Peritoneum (tissue), 1 donor: ENCODE results near the gene SLC44A3.

GRCh38 chr1:94093805-94094393 is 27.0 kb downstream of the ABCA4 start:
- PRO-cap = no peak

DNA sequence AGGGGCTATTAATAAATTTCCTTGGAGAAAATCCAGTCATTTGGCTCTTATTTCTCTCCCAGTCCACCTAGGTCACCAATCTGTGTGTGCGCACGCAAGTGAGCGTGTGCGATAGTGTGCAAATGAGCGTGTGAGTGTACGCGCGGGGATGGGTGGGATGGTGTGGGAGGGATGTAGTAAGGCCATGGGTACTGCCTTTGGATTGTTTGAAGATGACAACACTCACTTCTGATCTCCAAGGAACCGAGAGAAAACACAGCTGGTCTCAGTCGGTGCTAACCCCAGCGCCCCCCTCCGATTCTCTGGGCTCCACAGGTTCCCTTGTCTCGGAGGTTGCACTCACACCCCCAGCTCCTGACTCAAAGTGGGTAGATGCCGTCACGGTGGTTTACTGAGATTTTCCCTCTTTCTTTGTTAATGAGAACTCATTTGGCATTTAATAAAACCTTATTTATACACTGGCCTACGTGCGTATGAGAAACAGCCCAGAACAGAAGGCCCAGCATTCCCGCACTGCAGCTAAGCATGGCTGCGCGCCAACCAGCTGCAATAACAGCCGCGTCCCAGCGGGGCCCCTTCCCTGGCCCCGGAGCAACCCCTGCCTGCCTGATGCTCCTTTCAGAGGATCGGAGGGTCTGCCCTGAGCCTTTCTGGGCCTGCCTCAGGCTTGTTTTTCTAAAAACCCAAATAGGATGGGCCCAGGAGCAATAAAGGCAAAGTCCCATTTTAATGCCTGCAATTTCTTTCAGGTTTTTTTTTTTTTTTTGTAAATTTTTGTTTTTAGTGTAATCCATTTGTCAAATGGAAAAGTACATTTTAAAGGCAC is 25.7 kb downstream of the ABCA4 start:
- PRO-cap = no peak

GRCh38 chr1:94101163-94101902 is 19.6 kb downstream of the ABCA4 start:
- PRO-cap = no peak

DNA sequence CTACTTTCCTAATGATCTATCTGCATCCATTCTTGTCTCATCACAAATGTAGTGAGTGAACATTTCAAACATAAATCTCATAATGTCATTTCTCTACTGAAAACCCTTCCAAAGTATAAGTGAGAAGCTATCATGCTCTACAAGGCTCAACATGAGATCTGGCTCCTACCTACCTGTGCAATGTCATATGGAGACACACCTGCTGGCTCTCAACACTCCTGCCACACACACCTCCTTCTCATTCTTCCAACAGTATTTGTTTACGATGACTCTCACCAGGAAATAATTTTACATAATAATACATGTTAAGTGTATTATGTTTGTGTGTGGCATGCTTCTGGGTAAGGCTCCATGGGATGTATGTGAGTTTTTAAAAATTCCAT is 3.9 kb downstream of the ARHGAP29 start:
- PRO-cap = no peak

- PRO-cap = no peak
These were observed 417 bp upstream of the ARHGAP29 start for GRCh38 chr1:94237821-94238180.

- PRO-cap = no peak
These were observed 76.9 kb upstream of the ARHGAP29 start for GRCh38 chr1:94314278-94314766.

DNA sequence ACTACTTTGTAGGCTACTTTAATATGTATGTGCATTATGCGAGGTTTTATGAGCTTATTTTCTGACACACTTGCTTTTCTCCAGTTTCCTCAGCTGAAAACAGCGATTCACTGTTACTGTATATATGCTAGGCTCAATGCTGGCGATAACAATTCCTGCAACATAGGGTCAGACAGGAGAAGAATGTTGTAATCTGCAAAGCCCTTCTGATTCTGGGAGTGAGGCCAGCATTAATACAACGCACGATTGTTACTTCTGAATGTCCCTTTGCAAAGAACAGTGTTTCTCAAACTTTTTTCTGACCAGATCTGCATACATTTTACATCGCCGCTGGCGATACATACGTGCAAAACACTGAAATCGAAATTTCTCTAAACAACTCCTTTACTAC is 859 bp upstream of the ABCD3 start:
- PRO-cap = no peak

- PRO-cap = no peak
These were observed 57.5 kb upstream of the F3 start for GRCh38 chr1:94599092-94599482.

DNA sequence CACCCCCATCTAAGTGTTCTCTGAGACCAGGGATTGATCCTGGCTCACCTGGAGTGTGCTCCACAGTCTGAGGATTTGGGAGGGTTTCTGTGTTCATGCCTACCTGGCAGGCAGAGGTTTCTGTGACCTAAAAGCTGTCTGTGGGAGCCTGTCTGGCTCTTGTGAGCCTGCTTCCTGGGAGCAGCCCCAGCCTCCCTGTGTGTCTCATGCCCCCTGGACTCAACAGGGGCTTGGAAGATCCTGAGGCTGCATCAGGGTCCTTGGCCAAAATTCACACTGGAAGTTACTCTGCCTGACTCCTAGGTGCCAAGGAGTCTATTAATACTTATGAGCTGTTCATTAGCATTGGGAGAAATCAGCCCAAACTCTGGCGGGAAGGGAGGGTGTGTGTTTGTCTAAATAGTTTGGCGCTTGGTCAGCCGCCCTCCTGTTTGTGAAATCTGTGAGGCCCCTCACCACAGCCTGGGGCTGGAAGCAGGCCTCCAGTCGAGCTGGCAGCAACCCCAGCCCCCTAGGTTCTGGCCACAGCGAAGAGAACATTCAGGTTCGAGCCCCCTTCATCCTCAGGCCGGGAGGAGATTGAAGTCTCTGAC is 82.0 kb upstream of the F3 start:
- PRO-cap = no peak

DNA sequence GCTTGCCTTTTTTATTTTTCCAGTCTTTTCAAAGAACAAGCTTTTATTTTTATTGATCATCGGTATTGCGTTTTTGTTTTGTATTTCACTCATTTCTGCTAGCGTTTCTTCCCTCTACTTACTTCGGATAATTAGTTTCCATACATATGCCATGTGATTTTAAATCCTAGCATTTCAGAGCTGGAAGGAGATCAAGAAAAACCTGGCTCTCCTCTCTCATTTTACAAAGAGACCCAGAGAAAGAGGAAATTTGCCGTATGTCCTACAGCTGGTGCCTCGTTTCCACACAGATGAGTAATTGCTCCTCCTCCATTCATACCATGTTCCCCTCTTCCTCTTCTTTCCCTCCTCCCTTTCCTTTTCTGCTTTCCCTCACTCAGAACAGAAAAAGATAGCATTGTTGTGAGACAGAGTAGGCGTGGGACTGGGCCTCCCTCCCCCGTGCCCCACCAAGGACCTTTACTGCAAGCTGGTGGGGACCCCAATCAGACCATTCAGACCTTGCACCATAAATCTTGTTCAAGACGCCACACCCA is 13.8 kb upstream of the SLC44A3 start:
- PRO-cap = no peak

- PRO-cap = no peak
These were observed at the start of gene SLC44A3 for GRCh38 chr1:94819658-94820835. TSS of gene SLC44A3 (plus strand) at chr1:94820357.

GRCh38 chr1:94883608-94884048 is 43.3 kb downstream of the CNN3 start:
- PRO-cap = no peak

DNA sequence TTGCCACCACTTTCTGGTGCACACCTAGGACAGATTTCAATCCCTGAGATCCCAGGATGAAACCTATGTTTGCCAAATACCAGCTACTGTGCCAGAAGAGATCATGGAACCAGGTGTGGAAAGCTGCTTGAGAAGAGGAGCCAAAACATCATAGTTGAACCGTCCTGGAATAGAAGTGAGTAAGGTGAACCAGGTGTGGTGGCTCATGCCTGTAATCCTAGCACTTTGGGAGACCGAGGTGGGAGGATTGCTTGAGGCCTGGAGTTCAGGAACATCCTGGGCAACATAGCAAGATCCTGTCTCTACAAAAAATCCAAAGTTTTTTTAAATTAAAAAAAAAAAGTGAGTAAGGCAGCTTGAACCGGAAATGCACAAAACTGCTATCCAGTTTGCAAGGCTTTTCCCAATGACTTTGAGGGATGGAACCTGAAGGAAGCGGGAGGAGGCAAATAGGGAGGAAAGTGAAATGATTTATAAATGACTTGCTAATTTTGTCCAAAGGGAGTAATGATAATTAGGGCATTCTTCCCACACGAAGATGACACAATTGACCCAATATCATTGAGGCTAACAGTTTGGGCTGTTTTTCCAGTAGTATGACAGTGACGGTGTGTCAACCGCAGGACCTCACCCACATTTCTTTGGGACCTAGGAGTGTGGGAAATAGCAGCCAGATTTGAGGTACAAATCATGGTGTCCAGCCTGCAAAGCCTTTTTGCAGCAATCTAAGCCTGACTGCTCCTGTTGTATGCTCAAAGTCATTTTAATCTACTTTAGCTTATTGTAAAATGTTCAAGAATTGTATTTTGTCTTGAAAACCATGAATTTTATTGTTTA is 1.5 kb upstream of the CNN3 start:
- PRO-cap = no peak

DNA sequence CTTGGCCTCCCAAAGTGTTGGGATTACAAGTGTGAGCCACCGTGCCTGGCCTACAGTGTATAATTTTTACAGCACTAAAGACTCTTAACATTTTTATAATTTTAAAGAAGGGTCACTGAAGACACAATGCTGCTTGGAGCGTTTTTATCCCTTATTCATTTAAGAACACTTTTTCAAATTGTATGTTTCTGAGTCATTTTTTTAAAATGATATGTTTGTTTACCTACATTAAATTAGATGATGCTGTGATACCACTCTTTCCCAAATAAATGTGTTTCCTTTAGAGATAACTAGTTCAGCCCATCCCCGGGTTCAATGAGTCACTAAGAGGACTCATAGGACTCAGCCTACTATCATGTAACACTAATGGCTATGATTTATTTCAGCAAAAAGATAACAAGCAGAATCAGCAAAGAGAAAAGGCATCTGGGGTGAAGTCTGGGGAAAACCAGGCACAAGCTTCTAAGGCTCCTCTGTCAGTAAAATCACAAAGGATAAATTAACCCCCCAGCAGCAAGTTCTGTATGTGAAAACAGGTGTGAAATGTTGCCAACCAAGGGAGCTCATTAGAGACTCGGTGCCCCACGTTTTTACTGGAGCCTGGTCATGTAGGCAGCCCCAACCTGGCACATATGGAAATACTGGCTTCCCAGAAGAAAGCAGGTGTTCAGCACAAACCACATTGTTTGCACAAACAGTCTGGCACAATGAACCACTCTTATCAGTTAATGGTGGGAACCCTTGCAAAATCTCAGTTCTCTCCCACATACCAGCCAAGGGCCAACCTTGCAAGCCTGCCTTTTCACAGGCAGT is 22.8 kb upstream of the CNN3 start:
- PRO-cap = no peak

GRCh38 chr1:94974583-94975264 is 47.8 kb upstream of the CNN3 start:
- PRO-cap = no peak

- PRO-cap = no peak
These were observed 70.2 kb downstream of the ALG14 start for GRCh38 chr1:95002512-95003050.

- PRO-cap = no peak
These were observed 58.8 kb downstream of the ALG14 start for GRCh38 chr1:95013871-95014496.

DNA sequence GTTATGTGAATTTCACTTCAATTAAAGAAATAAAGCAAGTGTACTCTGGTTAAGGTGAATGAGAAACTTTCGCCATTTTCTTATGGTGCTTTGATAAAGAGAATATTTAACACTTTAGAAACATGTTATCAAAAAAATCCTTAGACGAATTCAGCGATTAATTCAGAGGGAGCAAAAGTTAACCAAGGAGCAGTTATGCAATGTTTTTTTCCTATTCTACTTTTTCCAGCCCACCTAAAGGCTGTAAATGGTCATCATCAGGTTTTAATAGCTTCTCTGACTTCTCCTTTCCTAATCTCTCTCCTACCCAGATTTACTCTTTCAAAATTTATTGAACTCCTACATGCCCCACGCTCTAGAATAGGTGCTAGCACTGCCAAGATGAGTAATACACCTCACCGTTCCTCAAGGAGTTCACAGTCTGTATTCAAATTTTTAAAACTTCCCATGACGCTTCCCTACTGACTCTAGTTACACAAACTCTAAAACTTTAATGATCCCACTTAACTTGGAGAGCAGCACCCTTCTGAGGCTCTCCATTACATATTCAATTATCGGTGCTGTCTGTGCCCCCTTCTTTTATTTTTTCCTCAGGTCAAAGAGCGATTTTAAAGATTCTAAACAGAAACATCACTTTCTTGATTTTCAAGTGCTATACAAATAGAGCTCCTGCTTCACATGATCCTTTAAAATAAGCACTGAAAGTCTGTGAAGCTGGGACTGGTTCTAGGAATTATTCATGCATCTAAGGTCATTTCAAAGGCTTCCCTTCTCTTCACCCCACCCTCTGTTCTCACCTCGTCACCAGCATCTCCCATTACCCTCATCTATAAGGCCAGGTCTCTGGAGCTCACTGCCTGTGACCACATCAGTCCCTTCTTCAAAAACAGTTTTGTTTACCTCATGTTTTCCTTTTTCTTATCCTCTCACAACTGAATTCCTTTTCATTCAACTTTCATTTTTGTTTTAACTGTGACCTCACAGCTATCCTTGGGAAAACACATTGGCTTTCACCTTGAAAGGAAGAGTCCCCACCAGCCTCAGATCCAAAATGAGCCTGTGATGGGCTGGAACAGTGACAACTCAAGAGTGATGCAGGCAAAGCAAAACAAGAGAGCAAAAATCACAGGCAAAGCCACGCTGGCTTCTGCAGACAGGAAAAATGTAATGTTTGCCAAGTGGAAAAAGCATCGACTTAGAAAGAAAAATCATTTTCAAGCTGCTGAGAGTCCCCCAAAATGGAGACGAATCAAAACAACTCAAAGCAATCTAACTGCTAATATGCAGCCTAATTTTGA is 51.4 kb downstream of the ALG14 start:
- PRO-cap = no peak

DNA sequence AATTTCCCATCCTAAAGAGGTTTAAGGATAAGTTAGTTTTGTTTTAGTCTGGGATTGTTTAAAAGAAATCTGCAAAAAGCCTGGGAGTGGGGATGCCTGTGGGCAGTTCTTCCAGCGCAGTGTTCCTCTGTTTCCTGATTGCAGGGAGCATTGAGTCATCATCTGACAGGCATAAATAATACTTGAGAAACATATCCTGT is 350.8 kb upstream of the PTBP2 start:
- PRO-cap = no peak

DNA sequence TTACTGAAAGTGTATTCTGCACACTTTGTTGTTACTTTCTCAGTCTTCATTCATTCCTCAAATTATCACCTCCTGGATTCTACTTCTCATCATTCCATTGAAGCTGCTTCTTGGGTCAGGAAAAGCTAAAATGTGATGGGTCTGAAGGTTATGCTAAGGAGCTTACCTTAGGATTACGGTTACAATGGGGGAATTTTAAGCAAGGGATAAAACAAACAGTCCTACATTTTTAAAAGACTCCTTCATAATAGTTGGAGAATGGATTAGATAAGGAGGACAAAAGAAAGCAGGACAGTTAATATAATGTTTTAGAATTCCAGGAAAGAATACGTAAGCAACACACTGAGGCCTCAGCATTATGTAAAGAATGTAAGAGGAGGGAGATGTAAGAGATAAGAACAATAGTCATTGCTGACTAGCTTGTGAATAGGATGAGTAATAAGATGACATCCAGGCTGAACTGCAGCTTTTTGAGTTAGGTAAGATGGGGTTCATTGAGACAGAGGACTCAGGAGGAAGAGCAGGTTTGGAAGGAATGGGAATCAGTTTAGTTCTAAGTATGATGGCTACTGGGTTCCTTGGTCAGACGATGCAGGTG is 372.6 kb downstream of the PTBP2 start:
- PRO-cap = no peak